NCI-H460 (cell line): ENCODE measurements around the genes SPPL2C and STH.

DNA sequence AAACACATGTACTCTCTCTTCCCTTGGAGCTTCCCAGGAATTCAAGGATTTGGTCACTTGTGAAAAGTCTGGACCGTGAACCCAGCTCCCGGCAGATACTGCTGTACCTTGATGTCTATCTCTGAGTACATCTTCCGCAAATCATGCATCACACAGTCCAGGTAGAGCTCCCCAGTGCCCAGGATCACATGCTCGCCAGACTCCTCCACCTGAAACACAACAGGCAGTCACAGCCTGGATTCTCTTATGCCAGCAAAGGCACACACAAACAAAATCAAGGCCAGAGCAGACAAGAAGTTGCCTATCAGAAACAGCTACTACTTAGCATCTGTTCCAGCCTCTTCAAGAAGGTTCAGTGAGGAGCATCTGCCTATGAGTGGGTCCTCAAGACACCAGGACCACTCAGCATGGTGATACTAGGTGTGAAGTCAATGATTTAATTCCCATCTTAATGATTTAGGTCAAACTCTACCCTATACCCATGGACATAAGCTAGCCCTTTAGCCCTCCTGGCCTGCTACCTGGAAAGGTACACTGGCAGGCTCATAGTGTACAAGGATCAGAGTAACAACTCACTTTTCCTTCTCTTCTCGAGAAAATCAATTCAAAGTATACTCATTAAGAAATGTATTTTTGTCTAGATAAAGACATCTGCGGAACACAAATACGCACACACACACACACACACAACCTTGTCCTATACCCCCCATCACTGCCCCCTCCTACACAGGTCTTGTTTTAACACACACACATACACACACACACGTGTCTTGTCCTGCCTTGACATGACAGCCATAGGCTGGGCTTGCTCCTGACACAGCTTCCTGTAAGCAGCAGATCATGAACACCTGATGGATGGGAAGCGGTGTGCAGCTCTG is 11.5 kb downstream of the HIGD1B start:
RAMPAGE:
- cytosol, long total RNA, result no peak
- long total RNA, result no peak
- nucleus, long total RNA, result no peak

GRCh38 chr17:44995439-44995974 is 27.4 kb upstream of the C1QL1 start:
RAMPAGE:
- cytosol, long total RNA, result no peak
- long total RNA, result no peak
- nucleus, long total RNA, result no peak

DNA sequence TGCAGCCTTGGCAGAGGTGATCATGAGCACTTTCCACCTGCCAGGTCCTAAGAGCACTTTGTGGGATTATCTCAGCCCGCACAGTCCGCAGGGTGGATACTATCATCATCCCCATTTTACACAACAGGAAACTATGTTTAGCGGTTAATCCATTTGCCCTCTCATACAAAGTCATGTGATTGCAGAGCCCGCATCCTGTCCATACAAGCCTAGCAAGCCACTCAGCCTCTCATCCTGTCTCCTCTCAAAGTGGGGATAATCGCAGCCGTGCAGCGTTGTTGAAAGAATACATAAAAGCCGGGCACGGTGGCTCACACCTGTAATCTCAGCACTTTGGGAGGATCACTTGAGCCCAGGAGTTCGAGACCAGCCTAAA is 847 bp upstream of the DCAKD start:
RAMPAGE:
- cytosol, long total RNA, result no peak
- long total RNA, result no peak
- nucleus, long total RNA, result no peak

DNA sequence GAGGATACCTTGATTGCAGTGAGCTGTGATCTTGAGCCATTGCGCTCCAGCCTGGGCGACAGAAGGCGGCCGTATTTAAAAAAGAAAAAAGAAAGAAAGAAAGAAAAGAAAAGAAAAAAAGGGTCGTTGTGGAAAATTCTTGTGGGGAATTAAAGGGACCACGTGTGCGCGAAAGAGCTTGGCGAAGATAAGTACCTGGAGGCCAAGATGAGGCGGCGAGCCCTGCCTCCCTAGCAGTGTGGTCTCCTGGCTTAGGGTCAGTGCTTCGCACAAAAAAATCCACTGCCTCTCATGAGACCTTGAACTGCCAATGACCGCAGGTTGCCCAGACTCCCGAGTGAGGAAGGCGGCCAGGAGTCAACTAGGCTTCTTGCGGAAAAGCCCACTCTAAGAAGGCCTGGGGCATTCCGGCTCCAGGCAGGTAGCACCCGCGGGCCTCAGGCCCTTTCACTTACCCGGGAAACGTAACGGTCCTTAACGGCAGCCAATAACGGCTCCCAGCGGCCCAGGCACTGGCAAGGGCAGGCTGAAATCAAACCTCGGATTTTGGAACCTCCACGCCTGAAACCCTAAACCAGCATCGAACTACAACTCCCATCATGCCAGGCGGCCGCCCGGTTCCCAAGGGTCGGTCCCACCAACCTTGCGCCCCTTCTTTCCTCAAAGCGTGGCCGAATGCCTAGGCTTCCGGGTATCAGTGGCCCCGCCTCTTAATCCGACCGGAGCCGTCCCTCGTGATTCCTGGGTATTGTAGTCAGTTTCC is 503 bp upstream of the NMT1 start:
RAMPAGE:
- cytosol, long total RNA, result no peak
- long total RNA, result no peak
- nucleus, long total RNA, result start-site peak on the minus strand centred at position 631 of the sequence, 149 bp wide, 153 and 96 reads in 2 replicates

RAMPAGE:
- cytosol, long total RNA, result no peak
- long total RNA, result no peak
- nucleus, long total RNA, result no peak
Measured at GRCh38 chr17:45092061-45092601, 31.0 kb downstream of the NMT1 start.

DNA sequence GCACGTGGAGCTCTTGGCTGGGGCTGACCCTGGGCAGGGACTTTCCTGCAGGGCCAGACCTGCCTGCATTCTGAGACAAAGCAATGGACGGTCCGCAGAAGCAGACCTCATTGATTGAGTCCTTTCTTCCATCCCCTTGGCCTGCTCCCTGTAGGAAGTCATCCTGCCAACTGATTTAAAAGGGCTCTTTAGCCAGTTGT is 26.2 kb downstream of the PLCD3 start:
RAMPAGE:
- cytosol, long total RNA, result no peak
- long total RNA, result no peak
- nucleus, long total RNA, result no peak

DNA sequence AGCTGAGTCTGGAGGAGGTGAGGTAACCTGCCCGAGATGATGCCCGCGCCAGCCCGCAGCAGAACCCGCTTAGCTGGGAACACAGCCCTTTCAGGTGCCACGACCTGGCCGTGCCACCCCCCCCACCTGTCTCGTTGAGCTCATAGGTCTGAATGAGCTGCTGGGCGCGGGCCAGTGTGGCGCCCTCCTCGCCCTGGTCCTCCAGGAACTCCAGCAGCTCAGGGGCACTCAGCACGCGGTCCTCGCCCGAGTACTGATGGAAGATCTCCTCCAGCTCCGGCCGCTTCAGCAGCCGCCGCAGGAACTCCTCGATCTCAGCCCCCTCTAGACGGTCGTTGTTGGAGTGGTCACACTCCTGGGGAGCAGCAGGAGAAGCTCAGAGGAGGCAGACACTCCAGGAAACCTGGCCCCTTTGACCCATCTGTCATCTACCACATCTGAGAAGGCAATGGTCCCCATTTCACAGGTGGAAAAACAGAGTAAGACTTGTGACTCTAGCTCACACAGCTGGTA is 13.6 kb downstream of the PLCD3 start:
RAMPAGE:
- cytosol, long total RNA, result no peak
- long total RNA, result no peak
- nucleus, long total RNA, result no peak

GRCh38 chr17:45127484-45127777 is 4.9 kb downstream of the PLCD3 start:
RAMPAGE:
- cytosol, long total RNA, result no peak
- long total RNA, result no peak
- nucleus, long total RNA, result no peak

DNA sequence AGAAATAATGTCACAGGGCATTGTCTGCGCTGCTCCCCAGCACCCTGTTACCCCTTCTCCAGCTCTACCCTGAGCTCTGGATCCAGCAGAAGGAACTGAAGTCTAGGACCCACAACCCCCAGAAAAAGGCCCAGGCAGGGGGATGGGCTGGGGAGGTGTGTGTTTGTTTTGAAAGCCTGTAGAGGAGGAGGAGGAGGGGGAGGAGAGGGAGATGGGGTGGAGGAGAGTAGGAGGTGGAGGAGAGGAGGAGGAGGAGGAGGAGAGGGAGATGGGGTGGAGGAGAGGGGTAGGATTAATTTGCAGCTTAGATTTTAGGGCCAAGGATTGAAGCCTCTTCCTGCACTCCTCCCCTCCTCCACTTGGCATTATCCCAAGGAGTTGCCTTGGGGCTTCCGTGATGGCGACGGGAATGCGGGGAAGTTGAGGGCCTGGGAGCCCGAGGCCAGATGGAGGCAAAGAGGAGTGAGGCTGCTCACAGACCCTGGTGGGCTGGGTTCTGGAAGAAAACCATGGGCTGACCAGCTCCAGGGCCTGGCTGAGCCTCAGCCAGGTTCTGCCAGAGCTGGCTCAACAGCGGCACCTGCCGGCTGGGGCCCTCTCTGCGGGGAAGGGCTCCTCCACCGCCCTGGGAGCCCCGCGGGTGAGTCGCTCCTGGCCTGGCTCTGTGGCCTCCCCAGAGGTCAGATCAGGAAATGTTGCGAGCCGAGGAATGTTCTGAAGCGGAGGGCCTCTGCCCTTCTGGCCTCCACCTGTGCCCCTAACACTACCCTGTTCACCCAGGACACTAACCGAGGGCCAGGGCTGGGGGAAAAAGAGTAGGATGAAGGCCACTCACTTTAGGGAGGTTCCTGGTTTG is 24.1 kb upstream of the FMNL1 start:
RAMPAGE:
- cytosol, long total RNA, result no peak
- long total RNA, result no peak
- nucleus, long total RNA, result no peak

DNA sequence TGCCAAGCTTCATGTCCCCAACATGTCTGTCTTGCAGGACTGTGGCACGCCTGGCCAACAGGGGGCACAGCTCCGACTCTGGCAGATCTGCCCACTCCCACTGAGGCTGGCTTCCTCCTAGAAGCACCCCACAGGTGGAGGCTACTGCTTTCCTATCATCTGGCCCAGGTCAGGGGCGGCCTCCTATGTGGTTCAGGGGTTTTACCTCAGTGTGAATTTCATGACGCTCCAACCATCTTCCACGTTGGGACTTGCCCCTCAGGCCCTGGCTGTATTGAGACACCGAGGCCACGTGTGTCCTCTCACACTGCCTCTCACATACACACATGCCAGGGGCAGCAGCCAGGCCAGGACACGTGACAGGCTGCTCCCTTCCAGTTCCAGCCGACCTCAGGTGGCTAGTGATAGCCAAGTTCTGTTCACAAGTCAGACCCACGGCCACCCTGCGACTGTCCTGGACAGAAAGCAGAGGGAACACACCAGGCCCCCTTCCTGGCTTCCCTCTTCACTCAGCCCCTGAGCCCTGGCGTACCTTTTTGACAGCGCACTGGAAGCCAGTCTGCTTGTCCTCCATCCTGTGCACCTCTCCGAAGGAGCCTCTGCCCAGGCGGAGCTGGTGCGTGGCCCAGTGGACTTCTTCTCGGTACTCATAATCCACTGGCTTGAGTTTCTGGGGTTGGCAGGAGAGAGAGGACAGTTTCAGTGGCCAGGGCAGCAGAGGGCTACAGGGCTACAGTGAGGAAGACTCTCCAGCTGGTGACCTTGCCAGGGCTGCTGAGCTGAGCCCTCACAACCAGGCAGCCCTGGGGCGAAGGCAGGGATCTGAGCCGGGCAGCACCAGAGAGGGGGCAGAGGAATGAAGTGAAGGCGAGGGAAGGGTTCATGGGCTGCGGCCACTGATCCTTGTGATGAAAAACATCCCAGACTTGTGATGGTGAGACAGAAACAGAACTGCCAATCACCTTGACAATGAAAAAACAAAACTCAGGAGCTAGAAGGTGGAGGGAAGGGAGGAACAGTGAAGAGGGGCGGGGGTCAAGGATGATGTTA is 22.7 kb upstream of the SPATA32 start:
RAMPAGE:
- cytosol, long total RNA, result no peak
- long total RNA, result no peak
- nucleus, long total RNA, result no peak

RAMPAGE:
- cytosol, long total RNA, result no peak
- long total RNA, result no peak
- nucleus, long total RNA, result no peak
Measured at GRCh38 chr17:45290315-45290906, 26.4 kb downstream of the MAP3K14 start.

RAMPAGE:
- cytosol, long total RNA, result no peak
- long total RNA, result no peak
- nucleus, long total RNA, result no peak
Measured at GRCh38 chr17:45393197-45393482, 39.5 kb downstream of the ARHGAP27 start.

GRCh38 chr17:45436114-45436884 is 3.6 kb upstream of the ARHGAP27 start:
RAMPAGE:
- cytosol, long total RNA, result no peak
- long total RNA, result no peak
- nucleus, long total RNA, result no peak

DNA sequence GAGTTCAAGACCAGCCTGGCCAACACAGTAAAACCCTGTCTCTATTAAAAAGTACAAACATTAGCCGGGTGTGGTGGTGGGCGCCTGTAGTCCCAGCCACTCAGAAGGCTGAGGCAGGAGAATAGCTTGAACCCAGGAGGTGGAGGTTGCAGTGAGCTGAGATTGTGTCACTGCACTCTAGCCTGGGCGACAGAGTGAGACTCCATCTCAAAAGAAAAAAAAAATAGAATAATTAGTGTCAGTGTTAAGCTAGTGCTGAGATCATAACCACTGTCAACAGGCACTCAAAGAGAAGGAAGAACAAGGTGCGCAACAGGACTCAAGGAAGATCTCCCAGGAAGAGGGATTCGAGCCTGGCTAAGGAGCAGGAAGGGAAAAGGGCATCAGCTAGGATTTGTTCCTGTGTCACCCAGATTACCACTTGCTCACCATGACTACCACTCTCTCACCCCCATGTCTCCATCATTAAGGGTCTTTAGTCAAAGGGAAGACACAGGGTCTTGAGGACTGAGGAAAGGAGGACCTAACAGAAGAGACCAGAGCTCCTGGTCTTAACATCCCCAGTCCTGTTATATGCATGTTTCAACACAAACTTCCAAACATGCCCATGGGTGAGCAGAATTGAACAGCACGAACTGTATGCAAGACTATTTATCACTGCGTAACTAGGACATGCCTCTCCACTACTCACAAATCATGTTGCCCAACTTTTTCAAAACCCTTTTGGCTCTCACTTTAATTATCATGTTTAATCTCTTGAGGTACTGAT is 88.3 kb upstream of the PLEKHM1 start:
RAMPAGE:
- cytosol, long total RNA, result no peak
- long total RNA, result no peak
- nucleus, long total RNA, result no peak

GRCh38 chr17:45844607-45844944 is at the start of gene SPPL2C:
Gene SPPL2C, plus strand, starts transcription at chr17:45844881.
RAMPAGE:
- cytosol, long total RNA, result no peak
- long total RNA, result no peak
- nucleus, long total RNA, result no peak

DNA sequence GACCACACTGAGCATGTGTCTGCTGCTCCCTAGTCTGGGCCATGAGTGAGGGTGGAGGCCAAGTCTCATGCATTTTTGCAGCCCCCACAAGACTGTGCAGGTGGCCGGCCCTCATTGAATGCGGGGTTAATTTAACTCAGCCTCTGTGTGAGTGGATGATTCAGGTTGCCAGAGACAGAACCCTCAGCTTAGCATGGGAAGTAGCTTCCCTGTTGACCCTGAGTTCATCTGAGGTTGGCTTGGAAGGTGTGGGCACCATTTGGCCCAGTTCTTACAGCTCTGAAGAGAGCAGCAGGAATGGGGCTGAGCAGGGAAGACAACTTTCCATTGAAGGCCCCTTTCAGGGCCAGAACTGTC is at the start of gene STH:
STH (plus strand) TSS at position 12 of the 357 bp plus-strand sequence.
RAMPAGE:
- cytosol, long total RNA, result no peak
- long total RNA, result no peak
- nucleus, long total RNA, result no peak

RAMPAGE:
- cytosol, long total RNA, result no peak
- long total RNA, result no peak
- nucleus, long total RNA, result no peak
Measured at GRCh38 chr17:46027025-46027570, 28.0 kb downstream of the STH start.

RAMPAGE:
- cytosol, long total RNA, result no peak
- long total RNA, result no peak
- nucleus, long total RNA, result no peak
Measured at GRCh38 chr17:46135920-46136251, 57.3 kb downstream of the KANSL1 start.

GRCh38 chr17:46168373-46168760 is 24.9 kb downstream of the KANSL1 start:
RAMPAGE:
- cytosol, long total RNA, result no peak
- long total RNA, result no peak
- nucleus, long total RNA, result no peak

DNA sequence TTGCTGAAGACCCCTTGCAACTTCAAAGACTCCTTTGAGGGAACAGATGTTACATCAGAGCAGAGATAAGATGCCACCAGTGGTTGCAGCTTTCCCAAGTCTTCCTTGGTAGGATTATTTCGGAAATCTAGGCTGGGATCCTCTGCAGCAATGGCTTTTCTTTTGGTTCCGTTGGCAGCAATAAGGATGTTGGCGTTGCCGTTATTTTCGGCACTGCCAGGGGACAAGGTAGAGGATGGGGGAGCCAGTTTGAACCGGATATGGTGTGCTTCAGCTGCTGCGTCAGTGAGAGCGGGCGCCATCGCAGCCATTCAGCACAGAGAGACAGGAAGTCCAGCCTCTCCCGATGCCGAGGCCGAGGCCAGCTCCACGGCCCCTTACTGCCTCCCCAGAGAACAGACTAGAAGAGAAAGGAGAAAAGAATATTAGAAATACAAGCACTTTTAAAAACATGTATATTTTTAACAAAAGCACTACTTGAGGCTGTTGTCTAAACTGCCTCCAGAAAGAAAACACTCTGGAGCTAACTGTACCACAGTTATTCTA is 21.3 kb downstream of the KANSL1 start:
RAMPAGE:
- cytosol, long total RNA, result no peak
- long total RNA, result no peak
- nucleus, long total RNA, result no peak